Daoy (cell line): ENCODE measurements around the genes OR2J3, OR2I1P, HLA-G, TRIM26 and RPP21.

DNA sequence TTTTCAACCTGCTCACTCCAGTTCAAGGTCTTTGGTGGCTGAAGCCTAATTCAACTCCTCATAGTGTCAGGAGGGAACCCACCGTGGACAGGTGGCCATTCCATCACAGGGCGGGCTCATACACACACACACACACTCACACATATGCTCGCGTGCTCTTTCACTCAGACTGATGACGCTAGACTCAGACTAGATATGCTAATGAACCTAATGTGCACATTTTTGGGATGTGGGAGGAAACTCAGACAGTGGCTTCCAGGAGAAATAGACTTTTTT, 56.7 kb downstream of the TRIM27 start:
- RAMPAGE, long total RNA, result no peak

DNA sequence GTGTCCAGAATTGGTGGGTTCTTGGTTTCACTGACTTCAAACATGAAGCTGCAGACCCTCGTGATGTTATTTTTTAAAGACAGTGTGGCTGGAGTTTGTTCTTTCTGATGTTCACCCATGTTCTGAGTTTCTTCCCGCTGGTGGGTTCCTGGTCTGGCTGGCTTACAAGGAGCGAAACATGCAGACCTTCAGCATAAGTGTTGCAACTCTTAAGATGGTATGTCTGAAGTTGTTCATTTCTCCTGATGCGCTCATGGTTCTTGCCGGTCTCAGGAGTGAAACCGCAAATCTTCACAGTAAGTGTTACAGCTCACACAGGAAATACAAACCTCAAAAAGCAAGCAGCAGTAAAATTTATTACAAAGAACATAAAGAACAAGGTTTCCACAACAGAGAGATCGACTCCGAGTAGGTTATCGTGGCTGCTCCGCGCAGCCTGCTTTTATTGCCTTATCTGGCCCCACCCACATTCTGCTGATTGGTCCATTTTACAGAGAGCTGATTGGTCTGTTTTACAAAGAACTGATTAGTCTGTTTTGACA, 39.4 kb downstream of the TRIM27 start:
- RAMPAGE, long total RNA, result no peak

GRCh38 chr6:28896780-28897391, 26.9 kb downstream of the TRIM27 start:
- RAMPAGE, long total RNA, result no peak

DNA sequence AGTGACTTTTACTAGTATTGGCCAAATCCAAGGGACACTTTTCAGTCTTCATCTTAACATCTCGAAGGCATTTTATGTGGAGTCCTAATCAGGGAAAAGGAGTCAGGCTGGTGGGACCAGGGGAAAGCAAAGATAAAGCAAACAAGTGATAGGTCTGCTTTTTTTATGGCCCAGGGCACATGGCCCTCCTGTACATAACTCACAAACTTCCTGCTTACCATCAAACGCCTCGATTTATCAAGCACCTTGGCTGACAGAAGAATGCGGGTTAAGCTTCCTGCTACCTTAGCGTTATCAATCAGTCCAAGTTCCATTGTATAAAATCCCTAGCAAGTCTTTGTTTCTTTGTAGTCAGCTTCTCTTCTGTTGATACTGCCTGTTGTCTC, 4.0 kb upstream of the TRIM27 start:
- RAMPAGE, long total RNA, result no peak

GRCh38 chr6:28988409-28989335, 16.4 kb downstream of the ZNF311 start:
- RAMPAGE, long total RNA, result no peak

- RAMPAGE, long total RNA, result no peak
Observed at GRCh38 chr6:29107776-29108219, at the start of gene OR2J3. Gene OR2J3, plus strand, starts transcription at chr6:29108058.

- RAMPAGE, long total RNA, result no peak
Observed at GRCh38 chr6:29528299-29529026, 21.7 kb upstream of the OR2I1P start.

DNA sequence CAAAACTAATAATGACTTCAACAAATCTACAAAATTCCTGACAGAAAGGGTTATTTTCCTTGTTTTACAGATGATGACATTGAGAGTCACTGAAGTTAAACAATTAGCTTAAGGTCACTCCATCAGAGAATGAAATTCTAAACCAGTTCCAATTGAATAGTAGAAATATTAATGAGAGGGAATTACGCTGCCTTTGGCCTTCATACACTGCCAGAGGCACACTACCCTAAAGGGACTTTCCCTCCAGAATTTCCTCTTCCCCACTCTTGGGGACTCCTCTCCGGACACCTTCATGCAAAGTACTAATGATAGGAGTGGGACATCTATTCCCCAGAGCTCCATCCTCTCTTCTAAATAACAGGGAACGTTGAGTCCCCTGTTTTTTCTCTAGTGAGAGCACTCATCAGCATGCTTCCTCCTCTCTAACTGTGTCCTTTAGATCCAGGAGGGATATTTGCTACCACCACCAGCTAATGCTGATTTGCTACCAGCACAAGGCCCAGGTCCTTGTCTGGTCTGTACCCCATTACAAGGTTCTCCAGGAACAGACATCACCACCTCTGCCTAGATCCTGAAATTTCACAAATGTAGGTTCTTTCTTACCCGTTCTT, at the start of gene OR2I1P:
TSS of gene OR2I1P (plus strand) at position 394 of the 611 bp plus-strand sequence.
- RAMPAGE, long total RNA, result no peak

DNA sequence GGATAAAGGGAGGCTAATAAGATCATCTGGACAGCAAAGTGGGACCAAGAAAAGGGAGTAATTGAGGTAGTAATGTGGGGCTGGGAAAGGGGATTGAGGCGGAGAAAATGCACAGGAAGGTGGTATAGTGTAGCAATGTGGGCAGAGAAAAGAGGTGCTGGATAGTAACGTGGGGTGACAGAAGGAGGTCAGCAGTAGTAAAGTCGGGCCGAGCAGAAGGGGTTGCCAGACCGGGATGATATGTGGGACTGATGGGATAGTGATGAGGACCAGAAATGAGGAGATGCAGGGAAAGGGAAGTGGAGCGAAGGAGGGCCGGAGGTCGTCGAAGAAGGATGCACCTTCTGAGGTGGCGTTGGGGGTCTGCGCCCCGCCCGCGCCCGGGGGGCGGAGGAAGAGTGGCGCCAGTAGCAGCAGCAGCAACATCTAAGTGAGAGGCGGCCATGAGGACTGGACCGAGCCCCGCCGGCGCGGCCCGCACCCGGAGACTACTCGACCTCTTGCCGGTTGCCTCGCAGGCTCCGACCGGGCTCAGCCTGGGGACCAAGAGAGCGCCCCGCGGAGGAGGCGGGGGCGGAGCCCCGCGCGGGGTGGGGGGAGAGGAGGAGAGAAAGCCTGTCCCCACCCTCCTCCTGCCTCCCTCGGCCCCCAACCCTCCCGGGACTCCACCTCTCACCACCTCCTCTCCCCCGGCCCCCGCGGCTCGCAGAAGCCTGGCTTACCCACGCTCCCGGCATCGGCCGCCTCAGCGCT, 847 bp downstream of the GABBR1 start:
- RAMPAGE, long total RNA, result no peak

- RAMPAGE, long total RNA, result no peak
Observed at GRCh38 chr6:29792768-29793142, 34.9 kb upstream of the HLA-G start.

DNA sequence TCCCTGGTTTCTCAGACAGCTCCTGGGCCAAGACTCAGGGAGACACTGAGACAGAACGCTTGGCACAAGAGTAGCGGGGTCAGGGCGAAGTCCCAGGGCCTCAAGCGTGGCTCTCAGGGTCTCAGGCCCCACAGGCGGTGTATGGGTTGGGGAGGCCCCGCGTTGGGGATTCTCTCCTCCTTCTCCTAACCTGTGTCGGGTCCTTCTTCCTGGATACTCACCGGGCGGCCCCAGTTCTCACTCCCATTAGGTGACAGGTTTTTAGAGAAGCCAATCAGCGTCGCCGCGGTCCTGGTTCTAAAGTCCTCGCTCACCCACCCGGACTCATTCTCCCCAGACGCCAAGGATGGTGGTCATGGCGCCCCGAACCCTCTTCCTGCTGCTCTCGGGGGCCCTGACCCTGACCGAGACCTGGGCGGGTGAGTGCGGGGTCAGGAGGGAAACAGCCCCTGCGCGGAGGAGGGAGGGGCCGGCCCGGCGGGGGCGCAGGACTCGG, at the start of gene HLA-G:
TSS of gene HLA-G (plus strand) at position 327 of the 496 bp plus-strand sequence.
- RAMPAGE, long total RNA, result no peak

DNA sequence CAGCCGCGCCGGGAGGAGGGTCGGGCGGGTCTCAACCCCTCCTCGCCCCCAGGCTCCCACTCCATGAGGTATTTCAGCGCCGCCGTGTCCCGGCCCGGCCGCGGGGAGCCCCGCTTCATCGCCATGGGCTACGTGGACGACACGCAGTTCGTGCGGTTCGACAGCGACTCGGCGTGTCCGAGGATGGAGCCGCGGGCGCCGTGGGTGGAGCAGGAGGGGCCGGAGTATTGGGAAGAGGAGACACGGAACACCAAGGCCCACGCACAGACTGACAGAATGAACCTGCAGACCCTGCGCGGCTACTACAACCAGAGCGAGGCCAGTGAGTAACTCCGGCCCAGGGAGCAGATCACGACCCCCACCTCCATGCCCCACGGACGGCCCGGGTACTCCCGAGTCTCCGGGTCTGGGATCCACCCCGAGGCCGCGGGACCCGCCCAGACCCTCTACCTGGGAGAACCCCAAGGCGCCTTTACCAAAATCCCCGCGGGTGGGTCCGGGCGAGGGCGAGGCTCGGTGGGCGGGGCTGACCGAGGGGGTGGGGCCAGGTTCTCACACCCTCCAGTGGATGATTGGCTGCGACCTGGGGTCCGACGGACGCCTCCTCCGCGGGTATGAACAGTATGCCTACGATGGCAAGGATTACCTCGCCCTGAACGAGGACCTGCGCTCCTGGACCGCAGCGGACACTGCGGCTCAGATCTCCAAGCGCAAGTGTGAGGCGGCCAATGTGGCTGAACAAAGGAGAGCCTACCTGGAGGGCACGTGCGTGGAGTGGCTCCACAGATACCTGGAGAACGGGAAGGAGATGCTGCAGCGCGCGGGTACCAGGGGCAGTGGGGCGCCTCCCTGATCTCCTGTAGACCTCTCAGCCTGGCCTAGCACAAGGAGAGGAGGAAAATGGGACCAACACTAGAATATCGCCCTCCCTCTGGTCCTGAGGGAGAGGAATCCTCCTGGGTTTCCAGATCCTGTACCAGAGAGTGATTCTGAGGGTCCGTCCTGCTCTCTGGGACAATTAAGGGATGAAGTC, 686 bp downstream of the HLA-G start:
- RAMPAGE, long total RNA, result no peak

GRCh38 chr6:29888303-29888891, 53.9 kb upstream of the HLA-A start:
- RAMPAGE, long total RNA, result no peak

GRCh38 chr6:29943955-29944792, 1.8 kb downstream of the HLA-A start:
- RAMPAGE, long total RNA, result no peak

GRCh38 chr6:30187053-30187572, 23.8 kb downstream of the TRIM15 start:
- RAMPAGE, long total RNA, result no peak

DNA sequence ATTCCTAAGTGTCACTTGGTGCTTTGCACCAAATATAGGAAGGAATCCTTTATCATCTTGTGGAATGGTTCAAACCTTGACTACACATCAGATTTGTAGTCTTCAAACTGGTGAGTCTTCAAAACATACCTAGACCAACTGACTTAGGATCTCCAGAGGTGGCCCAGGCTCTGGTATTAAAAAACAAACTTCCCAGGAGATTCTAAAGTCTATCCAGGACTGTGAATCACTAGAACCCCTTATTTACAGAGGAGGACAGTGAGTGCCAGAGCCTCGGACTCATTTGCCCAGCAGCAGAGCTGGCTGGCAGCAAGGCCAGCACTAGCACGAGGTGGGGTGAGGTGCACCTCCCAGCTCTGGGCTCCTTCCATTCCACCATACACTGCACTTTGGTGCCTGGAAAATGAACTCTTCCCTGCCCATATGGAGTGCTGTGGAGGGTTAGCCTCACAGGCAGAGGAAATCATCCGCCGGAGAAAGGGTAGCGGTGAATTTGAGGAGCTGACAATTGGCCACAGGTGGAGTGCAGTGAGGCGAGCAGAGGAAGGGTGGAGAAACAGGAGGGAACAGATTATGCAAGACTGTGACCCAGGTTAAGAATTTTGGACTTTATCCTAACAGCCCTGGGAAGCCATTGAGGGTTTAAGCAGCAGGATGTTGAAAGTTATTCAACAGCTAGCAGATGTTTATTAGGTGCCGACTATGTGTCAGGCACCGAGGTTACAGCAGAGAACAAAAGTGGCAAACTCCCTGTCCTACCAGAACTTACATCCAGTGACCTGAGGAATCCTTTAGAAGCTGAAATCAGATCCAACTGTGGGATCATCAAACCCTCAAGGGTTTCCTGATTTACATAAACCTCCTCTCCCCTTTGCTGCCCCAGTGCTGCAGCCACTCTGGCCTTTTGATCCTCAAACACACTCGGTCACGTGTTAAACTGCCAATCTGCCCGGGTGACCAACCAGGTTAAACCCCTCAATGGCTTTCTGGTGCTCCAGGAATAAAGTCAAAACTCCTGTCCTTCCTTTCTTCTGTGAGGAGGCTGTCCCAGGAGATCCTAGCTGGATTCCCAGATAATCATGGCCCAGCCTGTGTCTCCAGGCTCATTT, 6.3 kb downstream of the TRIM26 start:
- RAMPAGE, long total RNA, result no peak

GRCh38 chr6:30213244-30213667, at the start of gene TRIM26:
Gene TRIM26, minus strand, starts transcription at chr6:30213406.
- RAMPAGE, long total RNA, result no peak

DNA sequence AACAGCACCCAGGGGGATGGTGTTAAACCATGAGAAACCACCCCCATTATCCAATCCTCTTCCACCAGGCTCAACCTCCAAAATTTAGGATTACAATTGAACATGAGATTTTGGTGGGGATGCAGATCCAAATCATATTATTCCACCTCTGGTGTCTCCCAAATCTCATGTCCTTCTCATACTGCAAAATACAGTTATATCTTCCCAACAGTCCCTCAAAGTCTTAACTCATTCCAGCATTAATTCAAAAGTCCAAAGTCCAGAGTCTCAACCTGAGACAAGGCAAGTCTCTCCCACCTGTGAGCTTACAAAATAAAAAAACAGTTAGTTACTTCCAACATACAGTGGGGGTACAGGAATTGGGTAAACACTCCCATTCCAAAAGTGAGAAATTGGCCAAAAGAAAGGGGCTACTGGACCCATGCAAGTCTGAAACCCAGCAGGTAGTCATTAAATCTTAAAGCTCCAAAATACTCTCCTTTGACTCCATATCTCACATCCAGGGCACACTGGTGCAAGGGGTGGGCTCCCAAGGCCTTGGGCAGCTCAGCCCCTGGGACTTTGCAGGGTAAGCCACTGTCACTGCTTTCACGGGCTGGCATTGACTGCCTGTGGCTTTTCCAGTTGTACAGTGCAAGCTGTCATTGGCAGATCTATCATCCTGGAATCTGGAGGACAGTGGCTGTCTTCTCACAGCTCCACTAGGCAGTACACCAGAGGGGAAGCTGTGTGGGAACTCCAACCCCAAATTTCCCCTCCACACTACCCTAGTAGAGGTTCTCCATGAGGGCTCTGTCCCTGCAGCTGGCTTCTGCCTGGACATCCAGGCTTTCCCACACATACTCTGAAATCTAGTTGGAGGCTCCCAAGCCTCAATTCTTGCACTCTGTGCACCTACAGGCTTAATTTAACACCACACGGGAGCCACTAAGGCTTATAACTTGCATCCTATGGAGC, 43.3 kb upstream of the TRIM39 start:
- RAMPAGE, long total RNA, result no peak

DNA sequence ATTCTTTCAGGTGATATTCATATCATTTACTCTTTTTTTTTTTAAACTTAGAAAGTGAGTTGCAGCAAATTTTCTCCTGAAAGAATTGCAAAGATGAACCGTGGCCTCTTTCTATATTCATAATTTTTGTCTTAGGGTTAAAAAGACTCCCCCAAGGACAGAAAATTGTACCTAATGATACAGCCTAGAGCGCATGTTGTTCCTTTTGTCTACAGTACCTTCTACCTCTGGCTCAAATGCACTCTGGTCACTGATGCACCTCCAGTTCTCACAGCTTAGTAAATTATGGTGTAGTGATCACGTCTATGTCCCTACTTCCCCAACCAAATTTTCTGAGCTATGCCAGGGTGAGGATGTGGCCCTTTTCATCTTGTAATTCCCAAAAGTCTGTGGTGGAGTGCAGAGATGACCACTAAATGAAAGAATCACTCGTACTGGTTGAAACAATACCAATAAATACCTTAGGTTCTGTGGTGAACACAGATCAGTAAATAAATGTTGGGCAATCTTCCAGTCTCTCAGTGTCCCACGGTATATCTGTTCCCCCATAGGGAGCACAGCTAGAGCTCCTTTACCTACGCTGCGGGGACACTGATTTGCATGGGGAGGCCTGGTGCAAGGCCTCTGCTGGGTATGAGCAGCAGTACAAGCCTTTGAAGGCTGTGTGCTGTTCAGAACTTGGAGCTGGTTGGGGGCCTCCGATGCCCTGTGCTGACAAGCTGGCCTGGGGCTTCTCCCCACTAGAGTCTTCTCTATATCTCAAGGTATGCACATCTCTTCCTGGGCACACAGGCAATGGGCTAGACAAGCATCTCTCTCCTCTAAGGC, 20.6 kb upstream of the TRIM39 start:
- RAMPAGE, long total RNA, result no peak

DNA sequence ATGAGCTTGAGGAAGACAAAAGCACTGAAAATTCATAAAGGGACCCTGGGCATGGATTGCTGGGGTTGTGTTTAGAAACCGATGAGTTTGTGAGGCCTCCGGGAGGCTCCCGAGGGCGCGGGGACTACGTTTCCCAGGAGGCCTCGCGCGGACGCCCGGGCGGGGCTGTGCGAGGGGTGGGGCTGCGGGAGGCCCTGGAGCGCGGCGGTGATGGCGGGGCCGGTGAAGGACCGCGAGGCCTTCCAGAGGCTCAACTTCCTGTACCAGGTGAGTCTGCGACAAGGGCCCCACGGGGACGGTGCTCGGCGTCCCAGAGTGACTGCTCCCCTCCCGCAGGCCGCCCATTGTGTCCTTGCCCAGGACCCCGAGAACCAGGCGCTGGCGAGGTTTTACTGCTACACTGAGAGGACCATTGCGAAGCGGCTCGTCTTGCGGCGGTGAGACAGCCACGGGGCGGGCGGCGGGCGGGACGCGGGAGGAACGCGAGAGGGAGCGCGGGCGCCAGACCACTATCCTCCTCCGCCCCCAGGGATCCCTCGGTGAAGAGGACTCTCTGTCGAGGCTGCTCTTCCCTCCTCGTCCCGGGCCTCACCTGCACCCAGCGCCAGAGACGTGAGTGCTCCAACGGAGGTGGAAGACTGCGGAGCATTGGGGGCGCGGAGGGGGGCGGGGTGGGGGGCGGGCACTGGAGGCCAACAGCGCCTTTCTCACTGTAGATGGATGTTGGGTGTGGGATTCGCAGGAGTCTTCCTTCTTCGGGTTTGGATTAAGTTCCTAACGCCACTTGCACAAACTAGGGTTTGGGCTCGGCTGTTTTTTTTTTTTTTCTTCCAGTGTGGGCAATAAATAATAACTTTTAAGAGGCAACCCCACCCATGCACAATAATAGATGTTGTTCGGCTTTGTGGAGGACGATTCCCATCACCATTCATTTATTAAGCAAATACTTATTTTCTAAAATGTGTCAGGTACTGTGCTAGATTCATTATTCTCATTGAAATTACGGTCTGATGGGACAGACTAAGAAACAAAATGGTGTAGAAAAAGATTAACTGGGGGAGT, at the start of gene RPP21:
TSS of gene RPP21 (plus strand) at position 195 of the 1,062 bp plus-strand sequence.
- RAMPAGE, long total RNA, result start-site peak on the plus strand centred at position 236 of the sequence, 98 bp wide, 1,454 and 1,550 reads in 2 replicates